A172 (cell line): ENCODE measurements around a stretch of chr17.

DNA sequence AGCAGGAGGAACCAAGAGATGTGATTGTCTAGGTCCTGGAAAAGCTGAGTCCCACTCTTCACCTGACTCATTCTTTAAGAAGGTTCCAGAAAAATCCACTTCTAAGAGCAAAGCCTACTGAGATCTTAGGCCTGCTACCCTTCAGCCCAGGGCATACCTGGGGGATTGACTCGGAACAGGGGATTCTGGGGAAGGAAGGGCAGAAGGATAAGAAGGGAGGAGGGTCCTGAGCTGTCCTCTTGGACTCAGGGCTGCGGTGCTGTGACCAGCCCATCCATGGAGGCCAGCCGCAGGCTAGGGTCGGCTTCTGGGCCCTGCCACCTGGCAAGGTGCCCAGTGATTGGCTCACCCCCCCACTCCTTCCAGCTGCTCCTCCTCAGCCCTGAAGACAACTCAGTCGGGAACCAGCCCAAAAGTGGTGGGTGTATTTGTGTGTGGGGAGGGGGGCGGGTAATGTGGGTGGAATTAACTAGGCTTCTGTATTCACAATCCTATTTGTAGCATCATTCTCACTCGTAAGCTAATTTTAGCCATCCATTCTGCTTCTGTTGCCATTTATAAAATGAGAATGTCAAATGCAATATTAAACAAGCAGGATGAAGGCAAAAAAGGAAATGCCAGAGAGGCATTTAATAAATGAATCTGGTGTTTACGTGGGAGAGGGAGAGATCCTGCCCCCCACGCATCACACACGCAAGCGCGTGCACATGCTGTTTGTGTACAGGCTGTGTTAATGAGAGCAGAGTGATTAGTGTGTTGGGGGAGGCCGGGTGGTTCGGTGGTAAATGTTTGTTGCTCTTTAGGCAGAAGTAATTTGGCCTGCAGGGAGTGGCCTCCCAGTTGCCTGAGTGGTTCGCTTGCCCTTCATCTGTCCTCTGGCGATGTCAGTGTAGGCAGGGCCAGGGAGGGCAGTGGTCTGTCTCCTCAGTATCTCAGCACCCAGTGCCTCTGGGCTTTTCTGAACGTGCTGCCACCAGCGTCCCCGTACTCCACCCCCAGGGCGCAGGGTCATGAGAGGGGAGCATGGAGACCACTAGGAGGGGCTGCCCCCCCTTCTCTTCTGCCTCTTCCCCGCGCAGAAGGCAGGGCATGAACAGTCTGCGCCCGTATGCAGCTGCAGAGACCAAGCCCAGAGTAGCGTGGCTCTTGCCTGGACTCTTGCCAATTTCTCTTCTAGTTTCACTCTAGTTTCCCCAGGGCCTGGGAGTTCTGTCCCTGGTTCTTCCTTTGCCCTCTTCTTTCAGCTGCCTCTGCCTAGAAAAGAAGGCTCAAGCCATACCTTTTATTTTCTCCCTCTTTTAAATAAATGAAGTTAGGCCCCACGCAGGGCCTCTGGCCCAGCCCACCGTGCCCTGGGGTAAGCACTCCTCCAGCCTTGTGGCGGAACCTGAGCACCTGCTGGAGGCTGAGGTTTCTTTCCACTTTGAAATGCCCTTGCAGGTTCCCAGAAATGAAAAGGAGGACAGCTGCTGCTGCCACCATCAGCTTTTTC, 140.0 kb downstream of the CCDC182 start:
- RAMPAGE, long total RNA: no peak

- RAMPAGE, long total RNA: no peak
Observed at GRCh38 chr17:57675287-57675786, 69.8 kb downstream of the CCDC182 start.

DNA sequence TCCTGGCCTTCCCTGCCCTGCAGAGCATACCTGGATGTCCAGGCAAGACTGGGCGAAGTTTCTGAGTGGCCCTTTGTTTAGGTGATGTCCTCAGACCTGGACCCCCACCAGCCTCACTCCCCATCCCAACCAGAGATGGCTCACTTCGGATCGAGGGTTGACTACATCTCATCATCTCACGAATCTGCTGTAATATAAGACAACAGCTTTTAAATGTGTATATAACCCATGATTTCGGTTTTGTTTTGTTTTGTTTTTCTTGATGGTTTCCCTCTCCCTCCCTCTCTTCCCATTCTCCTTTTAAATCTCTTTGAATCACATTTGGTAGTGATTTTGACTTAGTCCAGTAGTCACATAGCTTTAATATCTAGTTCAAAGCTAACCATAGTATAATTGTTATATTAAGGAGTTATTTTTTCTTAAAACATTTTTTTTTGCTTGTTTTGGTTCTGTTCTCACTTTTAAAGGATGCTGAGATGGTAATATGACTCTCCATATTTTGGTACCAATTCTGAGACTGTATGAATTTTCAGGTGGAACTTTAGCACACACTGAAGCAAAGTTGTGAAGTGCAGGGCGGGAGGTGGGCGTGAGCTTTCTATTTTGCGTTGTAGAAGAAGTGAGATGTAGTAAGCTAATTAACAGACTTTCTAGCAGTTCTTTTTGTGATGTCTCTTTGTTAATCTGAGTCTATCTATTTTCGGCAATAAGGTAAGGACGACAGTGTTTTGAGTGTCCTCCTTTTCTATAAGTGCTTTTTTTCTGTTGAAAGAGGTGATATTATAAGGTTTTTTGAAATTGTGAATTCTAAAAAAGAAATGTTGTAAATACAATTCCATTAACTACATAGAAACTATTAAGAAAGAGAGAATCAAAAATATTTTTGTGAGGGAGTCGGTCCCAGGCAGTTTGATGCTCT, 65.3 kb downstream of the CCDC182 start:
- RAMPAGE, long total RNA: no peak

GRCh38 chr17:57680602-57681889, 64.1 kb downstream of the CCDC182 start:
- RAMPAGE, long total RNA: no peak

DNA sequence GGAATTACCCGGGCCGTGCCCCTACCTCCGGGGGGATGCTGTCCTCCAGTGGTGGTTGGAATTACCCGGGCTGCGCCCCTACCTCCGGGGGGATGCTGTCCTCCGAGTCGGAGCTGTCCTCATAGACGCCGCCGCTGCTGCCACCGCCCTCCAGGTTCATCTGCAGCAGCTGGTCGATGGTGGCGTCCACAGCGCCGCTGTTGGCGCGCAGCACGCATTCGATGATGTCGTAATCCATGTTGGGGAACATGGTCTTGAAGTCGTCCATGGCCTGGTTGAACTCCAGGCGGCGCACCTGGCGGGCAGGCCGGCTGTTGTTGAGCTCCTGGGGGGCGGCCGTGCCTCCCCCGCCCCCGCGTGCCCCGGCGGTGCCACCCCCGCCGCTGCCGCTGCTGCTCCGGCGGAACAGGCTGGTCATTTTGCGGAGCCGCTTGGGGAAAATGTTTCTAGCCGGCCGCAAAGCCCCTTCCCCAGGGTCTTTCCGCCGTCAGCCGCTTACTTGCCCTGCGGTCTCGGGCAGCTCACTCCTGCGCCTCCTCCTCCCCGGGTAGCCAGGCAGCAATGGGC, 35.4 kb upstream of the MRPS23 start:
- RAMPAGE, long total RNA: no peak

GRCh38 chr17:57911962-57912612, 43.1 kb downstream of the CUEDC1 start:
- RAMPAGE, long total RNA: no peak

DNA sequence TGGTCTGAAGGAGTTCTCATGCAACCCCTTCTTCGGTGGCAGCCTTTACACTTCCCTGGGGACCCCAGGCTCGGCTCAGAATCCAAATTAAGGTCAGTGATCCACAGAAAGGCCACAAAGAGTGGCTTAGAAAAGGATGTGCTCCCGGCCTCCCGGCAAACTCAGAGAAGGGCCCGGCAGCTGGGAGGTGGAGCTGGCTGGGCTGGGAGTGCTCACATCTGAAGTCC, 13.3 kb downstream of the CUEDC1 start:
- RAMPAGE, long total RNA: no peak

- RAMPAGE, long total RNA: no peak
Observed at GRCh38 chr17:57952481-57953104, 2.6 kb downstream of the CUEDC1 start.

- RAMPAGE, long total RNA: no peak
Observed at GRCh38 chr17:57953836-57954942, 1.0 kb downstream of the CUEDC1 start.

- RAMPAGE, long total RNA: no peak
Observed at GRCh38 chr17:57990579-57991136, 2.6 kb upstream of the VEZF1 start.

GRCh38 chr17:58060568-58061194, 22.5 kb upstream of the DYNLL2 start:
- RAMPAGE, long total RNA: no peak

GRCh38 chr17:58313970-58314665, 14.5 kb downstream of the TSPOAP1 start:
- RAMPAGE, long total RNA: no peak

GRCh38 chr17:58315429-58315998, 13.1 kb downstream of the TSPOAP1 start:
- RAMPAGE, long total RNA: no peak

DNA sequence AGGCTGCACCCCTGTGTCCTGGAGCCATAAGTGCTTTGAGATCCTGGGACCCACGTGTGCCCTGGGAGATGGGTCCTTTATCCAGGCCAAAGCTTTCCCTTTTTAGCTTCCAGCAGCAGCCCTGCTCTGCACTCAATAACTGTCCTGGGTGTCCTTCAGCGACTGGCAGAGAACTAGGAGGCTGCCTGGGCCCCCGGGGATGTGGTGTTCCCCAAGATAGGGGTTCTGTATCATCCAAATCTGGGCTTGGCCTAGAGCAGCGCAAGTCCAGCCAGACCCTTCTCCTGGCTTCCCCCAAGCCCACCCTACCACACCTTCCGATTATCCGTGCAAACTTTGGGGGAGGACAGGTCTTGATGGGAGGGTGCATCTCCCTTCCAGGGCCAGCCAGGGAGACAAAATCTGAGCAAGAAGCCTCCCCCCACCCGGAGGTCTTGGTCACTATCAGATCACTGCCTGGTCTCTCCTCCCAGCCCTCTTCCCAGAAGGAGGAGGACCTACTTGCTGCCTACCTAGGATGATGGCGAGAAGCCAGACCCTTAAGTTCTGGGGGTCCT, 4.8 kb downstream of the TSPOAP1 start:
- RAMPAGE, long total RNA: no peak

- RAMPAGE, long total RNA: no peak
Observed at GRCh38 chr17:58327746-58328424, 710 bp downstream of the TSPOAP1 start.

- RAMPAGE, long total RNA: no peak
Observed at GRCh38 chr17:58329335-58329645, 695 bp upstream of the TSPOAP1 start.

DNA sequence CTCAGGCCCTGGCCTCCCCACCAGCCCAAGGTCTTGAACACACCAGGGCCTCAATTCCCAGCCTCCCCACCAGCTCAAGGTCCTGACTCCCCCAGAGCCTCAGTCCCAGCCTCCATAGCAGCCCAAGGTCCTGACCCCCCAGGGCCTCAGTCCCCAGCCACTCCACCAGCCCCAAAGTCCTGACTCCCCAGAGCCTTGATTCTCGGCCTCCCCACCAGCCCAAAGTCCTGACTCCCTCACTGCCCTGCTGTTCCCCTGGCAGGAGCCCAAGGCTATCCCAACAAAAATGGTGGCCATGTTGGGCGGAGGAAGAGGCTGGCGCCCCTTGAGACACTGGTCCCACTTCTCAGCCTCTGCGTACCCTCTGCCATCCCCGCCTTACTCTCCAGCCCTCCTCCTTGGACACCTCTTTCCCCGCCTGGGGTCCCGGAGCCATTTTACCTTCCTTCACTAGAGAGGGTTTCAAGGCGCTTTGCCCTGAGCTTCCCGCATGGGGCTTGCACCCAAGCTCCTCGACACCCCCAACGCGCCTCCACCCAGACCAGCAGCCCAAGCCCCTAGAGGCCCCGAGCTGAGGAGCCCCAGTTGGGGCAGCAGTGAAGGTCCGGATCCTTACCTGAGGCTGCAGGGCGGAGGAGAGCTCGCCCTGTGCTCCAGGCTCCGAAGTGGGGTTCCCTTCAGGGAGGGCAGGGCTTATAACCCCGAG, 3.4 kb upstream of the TSPOAP1 start:
- RAMPAGE, long total RNA: no peak

DNA sequence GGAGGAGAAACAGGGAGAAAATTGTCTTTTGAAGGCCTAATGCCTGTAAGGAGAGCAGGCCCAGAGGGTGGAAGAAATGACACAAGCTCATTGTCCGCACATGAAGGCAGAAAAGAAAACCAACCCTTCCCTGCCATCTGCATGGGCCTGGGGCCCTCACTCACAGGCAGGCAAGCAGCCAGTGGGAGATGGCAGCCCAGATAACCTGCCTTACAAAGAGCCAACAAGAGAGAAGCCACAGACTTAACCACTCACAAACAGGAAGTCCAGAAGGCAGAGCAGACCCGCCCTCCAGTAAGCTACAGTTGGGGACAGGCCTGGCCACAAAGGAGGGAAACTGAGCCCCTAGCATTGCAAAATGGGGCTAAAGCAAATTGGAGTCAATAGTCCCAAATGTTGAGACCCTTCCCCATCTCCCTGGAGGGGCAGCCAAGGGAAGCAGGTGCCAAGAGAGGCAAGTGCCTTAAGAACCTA, 7.3 kb upstream of the TSPOAP1 start:
- RAMPAGE, long total RNA: no peak

GRCh38 chr17:58345497-58346117, 6.4 kb downstream of the SUPT4H1 start:
- RAMPAGE, long total RNA: no peak

- RAMPAGE, long total RNA: no peak
Observed at GRCh38 chr17:58387673-58387935, 29.7 kb downstream of the RNF43 start.